PFSK-1 (cell line): ENCODE results near the genes NPEPPS, MRPL10 and SP6.

GRCh38 chr17:46030083-46030920, 31.3 kb downstream of the STH start:
- RRBS, result no CpG with 5 or more reads among the region's 4 CpGs

DNA sequence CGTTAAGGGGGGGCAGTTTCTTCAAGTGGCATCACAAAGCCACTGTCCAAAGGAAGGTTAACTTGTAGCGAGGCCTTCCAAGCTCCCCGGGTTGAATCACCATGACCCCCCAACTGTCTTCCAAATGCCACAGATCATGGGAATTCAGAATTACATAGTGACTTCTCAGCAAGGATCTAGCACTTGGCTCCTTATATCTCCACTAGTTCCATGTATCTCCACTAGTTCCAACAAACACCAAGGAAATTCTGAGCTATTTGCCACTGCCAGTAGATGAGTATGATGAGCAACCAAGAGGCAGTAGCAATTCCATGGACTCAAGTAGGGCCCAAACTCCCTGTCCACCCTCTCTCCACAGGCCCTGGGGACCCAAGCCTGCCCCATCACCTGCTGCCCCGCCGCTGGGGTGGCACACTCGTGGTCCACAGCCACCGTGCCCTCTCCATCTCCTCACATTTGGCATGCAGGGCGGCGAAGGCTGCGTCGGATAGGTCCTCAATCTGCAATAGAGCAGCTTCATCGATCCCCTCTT, 33.7 kb downstream of the STH start:
- RRBS, result no CpG with 5 or more reads among the region's 12 CpGs

GRCh38 chr17:46054479-46055059, 55.5 kb downstream of the STH start:
- RRBS, result no CpG with 5 or more reads among the region's 10 CpGs

DNA sequence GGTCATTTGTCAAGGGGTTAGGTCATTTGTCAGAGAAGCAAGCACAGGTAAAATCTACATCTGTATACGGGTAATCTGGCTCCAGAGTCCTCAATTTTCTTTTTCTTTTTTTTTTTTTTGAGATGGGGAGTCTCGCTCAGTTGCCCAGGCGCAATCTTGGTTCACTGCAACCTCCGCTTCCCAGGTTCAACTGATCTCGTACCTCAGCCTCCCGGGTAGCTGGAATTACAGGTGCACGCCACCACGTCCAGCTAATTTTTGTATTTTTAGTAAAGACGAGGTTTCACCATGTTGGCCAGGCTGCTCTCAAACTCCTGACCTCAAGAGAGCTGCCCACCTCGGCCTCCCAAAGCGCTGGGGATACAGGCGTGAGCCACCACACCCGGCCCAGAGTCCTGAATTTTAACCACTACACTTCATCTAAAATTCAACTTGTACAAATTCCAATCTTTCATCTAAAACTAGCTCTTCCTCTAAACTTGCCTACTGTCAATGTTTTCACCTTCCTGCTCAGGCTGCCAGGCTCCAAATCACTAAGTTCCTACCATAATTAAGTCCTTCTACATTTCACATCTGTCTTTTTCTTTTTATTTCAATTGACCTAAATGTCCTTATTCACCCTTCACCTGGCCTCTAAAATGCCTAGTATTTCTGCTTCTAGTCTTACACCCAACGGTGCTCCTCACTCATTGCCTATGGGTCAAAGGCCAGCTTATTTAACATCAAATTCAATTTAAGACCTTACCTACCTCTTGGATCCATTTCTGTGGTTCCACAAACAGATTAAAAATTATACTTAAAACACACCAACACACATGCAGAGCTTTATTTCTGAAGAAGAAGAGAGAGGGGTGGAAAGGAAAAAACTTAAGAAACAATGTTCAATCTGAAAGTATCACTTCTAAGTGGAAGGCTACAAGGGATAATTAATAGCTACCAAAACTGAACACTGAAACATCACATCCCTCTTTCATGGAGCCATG, 73.7 kb downstream of the KANSL1 start:
- RRBS, result no CpG with 5 or more reads among the region's 14 CpGs

DNA sequence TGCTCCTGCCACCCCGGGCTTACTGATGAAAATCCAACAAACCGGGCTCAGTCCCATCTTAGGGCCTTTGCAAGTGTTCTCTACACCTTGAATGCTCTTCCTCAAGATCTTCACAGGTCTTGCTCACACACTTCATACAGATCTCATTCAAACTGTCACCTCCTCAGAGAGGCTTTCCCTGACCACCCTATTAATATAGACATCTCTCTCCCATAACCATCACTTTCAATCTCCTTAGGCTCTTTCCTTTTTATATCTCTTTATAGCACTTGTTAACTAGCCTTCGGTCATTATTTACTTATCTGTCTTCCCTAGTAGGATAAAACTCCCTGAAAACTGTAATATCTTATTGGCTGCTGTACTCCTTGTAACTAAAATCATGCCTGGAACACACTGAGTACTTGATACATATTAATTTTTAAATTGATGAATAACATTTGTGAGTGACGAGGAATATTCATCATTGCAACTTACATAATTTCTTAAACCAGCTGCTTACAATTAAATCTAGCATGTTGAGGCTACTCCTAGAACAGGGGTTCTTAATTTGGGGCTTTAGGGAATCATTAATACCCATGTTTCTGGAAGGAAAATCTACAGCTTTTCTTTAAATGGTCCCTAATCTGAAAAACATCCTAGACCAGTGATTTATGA, 41.8 kb downstream of the KANSL1 start:
- RRBS, result no CpG with 5 or more reads among the region's 4 CpGs

GRCh38 chr17:46772642-46773032, 45.9 kb downstream of the WNT3 start:
- RRBS, result no CpG with 5 or more reads among the region's 6 CpGs

- RRBS, result no CpG with 5 or more reads among the region's 19 CpGs
Observed at GRCh38 chr17:46820163-46820654, 1.7 kb upstream of the WNT3 start.

DNA sequence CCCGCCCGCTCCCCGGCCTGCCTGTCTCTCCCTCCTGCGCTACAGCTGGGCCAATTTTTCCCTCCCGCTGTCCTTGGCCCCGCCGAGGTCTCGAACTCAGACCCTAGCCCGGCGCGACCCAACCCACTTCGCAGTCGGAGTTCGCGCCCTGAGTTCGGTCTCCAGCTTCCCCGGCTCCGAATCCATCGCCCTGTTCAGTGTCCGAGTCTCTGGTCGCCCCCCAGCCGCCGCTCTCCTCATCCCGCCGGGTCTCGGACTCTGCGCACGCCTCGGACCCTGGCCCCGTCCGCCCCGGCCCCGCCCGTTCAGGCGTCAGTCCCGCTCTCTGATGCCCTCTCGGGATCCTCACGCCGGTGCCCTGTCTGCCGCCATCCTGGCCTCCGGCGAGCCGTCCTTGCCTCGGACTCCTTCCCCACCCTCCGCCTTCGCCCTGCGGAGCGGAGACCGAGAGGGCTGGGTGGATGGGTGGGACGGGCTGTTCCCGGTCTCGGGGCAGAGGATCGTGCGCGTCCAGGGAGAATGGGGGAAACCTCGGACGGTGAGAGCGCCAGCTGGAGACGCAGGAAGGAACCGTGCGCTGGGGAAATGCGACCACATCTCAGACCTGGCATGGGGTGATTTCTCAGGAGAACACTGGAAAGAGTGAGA, 476 bp downstream of the WNT9B start:
- RRBS, result 10% methylated on average over 44 of the region's 62 CpGs

GRCh38 chr17:46977901-46979106, 749 bp downstream of the RPRML start:
- RRBS, result 14% methylated on average over 40 of the region's 115 CpGs

DNA sequence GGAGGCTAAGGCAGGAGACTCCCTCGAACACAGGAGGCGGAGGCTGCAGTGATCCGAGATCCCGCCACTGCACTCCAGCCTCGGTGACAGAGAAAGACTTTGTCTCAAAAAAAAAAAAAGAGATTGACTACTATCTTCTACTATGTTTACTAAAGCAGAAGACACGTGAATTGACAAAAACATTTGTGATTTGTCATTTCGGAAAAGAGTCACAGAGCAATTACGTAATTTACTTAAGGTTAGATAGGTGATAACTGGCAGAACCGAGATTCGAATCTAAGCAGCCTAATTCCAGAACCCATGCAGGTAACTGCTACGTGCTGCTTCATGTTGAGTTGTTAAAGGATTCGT, 37.7 kb upstream of the NPEPPS start:
- RRBS, result no CpG with 5 or more reads among the region's 12 CpGs

- RRBS, result under 1% methylated on average over 9 of the region's 114 CpGs
Observed at GRCh38 chr17:47530799-47531845, at the start of gene NPEPPS. Gene NPEPPS, plus strand, starts transcription at chr17:47531108.

- RRBS, result no CpG with 5 or more reads among the region's 7 CpGs
Observed at GRCh38 chr17:47618250-47618643, 31.5 kb upstream of the KPNB1 start.

DNA sequence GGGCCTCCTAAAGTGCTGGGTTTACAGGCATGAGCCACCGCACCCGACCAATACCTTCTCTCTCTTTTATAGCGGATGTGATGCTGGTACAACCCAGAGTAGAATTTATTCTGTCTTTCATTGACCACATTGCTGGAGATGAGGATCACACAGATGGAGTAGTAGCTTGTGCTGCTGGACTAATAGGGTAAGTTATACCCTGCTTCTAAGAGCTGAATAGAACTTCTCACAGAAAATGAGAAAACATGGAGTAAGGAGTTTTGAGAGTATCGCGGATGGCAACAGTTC, 14.1 kb upstream of the TBKBP1 start:
- RRBS, result no CpG with 5 or more reads among the region's 5 CpGs

- RRBS, result no CpG with 5 or more reads among the region's 14 CpGs
Observed at GRCh38 chr17:47819894-47820901, 1.4 kb downstream of the OSBPL7 start.

GRCh38 chr17:47830934-47831863, at the start of gene MRPL10:
Gene MRPL10, minus strand, starts transcription at chr17:47831541.
- RRBS, result 1% methylated on average over 13 of the region's 41 CpGs

DNA sequence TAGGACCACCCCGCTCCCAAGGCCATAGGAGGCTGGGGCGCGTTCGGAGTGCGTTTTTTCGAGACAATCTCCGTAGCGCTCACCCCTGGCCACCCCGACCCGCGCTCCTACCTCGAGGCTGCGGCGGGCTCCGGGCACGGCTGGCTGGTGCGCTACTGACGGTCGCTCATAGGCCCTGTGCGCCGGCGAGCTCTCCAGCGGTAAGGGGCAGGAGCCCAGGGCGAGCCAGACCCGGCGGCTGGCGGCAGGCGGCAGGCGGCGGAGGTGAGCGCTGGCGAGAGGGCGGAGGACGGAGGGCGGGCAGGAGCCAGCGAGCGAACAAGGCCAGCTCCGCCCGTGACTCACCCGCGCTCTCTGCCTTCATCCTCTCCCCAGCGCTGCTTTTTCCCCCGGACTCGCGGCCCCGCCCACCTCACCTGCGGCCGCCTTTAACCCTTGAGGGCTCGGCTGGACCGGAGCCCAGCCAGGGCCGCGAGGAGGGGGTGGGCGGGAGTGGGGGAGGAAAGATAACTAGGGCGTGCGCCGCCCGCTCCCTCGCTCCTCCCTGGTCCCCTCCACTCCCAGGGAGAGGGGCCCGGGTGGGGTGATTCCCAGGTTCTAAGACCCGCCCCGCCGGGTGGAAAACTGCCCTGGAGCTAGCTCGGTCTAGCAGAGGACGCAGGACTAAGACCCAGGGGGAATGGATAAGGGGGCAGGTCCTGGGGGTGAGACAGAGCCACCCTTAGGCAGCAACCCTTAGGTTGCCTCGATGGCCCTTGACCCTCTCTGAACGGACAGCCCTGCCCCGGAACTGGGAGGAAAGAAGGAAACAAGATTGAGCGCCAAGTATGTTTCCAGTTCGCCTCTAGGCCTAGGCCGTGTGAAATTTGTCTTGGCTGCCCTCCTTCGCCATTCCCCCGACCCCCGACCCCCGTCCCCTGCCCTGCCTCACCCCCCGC, at the start of gene SP6:
SP6 (minus strand) TSS at position 356 of the 938 bp plus-strand sequence.
- RRBS, result 5% methylated on average over 19 of the region's 75 CpGs

DNA sequence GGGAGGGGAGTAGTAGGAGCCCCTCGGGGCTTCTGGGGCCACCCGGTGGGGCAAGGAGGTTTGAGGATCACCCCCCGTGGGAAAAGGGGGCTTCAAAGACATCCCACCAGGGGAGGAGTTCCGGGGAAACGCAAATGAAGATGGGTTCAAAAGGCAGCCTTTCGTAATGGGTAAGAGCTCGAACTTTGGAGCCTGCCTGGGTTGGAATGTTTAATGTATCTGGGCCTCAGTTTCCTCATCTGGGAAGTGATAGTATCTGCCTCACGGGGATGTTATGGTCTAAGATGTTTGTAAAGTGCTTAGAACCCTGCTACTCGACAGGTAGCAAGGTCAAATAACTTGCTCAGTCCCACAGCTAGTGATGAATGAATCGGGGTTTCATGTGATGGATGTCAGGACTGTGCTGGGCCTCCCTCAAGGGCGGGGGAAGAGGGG, 528 bp downstream of the PNPO start:
- RRBS, result 3% methylated on average over 4 of the region's 11 CpGs

GRCh38 chr17:47949067-47949802, 7.9 kb downstream of the PNPO start:
- RRBS, result 2% methylated on average over 7 of the region's 24 CpGs

DNA sequence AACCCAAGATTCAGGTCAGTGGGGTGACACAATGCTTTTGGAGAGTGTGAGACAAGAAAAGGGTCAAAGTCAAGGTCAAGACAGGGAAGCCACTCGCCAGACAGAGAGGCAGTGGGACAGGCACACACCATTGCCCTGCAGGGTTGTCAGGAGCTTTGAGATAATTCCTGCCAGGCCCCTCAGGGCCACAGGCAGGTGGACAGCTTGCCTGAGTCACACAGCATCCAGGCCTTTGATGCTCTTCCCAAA, 4.0 kb downstream of the PRR15L start:
- RRBS, result no CpG with 5 or more reads among the region's 1 CpG

DNA sequence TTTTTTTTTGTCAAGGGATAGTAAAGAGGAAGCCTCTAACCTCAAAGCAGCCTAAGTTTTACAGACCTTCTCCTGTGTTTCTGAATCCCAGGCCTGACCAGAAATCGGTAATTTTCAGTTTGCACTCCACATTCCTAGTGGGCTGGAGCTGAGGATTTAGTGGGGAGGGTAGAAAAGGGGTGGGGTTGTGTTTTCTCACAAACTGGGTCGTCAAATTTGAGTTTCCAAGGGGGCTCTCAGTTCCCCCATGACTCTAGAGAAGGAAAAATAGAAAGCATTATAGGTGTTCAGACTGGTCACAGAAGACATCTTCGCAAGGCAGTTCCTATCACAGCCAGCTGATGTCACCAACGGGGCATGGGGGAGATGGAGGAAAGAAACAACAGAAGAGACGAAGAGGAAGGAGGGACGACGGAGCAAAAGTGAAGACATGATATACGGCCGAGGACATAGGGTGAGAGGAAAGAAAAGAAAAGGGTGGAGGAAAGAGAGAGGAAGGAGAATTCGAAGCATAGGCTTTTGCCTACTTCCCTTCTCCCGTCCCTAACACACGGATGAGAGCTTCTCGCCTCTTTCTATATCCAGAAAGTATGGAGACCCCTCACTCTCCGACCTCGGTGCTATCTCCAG, 26.3 kb downstream of the COPZ2 start:
- RRBS, result no CpG with 5 or more reads among the region's 15 CpGs